Mammary epithelial cell (primary cell): ENCODE results near the genes ST6GALNAC6, PTGES2 and DNM1.

- CAGE, long polyA plus RNA, result no peak
- RRBS, result 2% methylated on average over 10 of the region's 60 CpGs
Measured at GRCh38 chr9:127770736-127771807, 7.4 kb downstream of the SH2D3C start.

DNA sequence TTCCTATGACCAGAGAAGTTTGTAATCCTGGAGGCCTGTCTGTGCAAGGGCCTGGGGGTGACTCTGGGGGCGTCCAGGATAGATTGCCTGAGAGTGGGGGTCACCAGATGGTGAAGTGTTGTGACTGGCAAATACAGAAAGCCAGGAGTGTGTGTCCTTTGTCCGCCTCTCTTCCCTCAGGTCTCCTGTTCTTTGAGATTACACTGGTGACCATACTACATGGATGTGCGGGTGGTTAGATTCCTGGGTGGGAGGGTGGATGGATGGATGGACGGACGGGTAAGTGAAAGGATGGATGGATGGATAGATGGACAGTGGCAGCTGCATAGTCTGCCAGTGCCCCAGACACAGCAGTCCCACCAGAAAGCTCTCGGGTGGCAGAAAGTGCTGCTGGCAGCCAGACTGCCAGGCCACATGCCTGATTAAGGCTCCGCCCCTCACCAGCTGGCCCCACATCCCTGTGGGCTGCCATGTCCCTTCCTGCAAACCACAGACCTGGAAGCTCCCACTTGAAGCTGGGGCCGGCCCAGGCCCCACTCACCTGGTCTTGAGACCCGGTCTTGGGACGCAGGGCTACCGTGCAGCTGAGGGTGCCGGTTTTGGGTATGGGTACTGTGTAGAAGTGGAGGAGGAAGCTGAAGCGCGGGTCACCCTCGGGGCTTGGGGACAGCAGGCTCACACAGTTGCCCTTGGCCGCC, 15.0 kb downstream of the FPGS start:
- CAGE, long polyA plus RNA, result no peak
- RRBS, result 81% methylated on average over 4 of the region's 16 CpGs

DNA sequence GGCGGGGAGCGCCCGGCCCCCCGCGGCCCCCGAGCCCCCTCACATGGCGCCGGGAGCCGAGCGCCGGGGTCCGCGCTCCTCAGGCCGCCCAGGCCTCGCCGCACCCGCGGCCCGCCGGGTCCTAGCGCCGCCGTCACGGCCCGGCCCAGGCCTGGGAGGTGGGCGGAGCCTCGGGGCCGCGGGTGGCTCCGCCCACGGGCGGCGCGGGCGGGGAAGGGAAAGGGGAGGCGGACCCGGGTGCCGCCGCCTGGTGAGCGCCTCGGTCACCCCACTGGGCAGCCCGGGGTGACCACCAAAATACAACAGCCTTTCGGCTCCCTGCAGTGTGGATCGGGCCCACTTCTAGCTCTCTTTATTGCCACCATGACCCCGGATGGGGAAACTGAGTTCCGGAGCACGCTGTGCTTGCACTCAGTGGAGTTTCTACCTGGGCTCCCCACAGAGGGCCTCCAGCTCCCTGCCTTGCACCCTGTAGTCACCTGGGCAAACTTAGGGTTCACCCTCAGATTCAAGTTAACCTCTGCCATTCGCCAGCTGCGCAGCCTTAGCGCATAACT, at the start of gene ST6GALNAC6:
ST6GALNAC6 (minus strand) TSS at position 97 of the 557 bp plus-strand sequence.
- CAGE, long polyA plus RNA, result no peak
- RRBS, result 3% methylated on average over 27 of the region's 50 CpGs

- CAGE, long polyA plus RNA, result no peak
- RRBS, result no CpG with 5 or more reads among the region's 12 CpGs
Measured at GRCh38 chr9:127917615-127918219, 876 bp upstream of the ST6GALNAC4 start.

DNA sequence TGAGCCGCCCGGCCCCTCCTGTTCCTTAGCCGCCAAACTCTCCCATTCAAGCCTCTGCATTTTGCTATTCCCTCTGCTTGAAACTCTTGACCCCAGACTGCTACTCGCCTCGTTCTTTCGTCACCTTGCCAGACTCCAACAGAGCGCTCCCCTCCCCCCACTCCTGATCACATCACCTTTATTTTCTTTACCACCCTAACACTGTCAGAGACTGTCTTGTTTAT, 760 bp upstream of the PIP5KL1 start:
- CAGE, long polyA plus RNA, result no peak
- RRBS, result no CpG with 5 or more reads among the region's 7 CpGs

DNA sequence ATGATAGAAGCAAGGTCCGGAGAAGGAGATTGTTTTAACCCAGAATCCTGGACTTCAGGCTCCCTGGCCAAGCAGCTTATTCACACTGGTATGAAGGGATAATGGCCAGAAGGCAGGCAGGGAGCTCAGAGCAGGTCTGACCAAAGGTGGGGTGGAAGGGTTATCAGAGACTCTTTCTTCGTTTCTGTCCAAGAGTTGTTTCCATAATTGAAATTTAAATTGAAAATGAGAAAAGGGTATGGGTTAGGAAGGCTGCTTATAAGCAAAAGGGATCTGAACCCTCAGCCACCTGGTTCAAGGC, 17.9 kb downstream of the EEIG1 start:
- CAGE, long polyA plus RNA, result no peak
- RRBS, result no CpG with 5 or more reads among the region's 2 CpGs

GRCh38 chr9:127965236-127966341, 15.2 kb downstream of the EEIG1 start:
- CAGE, long polyA plus RNA, result no peak
- RRBS, result no CpG with 5 or more reads among the region's 23 CpGs

DNA sequence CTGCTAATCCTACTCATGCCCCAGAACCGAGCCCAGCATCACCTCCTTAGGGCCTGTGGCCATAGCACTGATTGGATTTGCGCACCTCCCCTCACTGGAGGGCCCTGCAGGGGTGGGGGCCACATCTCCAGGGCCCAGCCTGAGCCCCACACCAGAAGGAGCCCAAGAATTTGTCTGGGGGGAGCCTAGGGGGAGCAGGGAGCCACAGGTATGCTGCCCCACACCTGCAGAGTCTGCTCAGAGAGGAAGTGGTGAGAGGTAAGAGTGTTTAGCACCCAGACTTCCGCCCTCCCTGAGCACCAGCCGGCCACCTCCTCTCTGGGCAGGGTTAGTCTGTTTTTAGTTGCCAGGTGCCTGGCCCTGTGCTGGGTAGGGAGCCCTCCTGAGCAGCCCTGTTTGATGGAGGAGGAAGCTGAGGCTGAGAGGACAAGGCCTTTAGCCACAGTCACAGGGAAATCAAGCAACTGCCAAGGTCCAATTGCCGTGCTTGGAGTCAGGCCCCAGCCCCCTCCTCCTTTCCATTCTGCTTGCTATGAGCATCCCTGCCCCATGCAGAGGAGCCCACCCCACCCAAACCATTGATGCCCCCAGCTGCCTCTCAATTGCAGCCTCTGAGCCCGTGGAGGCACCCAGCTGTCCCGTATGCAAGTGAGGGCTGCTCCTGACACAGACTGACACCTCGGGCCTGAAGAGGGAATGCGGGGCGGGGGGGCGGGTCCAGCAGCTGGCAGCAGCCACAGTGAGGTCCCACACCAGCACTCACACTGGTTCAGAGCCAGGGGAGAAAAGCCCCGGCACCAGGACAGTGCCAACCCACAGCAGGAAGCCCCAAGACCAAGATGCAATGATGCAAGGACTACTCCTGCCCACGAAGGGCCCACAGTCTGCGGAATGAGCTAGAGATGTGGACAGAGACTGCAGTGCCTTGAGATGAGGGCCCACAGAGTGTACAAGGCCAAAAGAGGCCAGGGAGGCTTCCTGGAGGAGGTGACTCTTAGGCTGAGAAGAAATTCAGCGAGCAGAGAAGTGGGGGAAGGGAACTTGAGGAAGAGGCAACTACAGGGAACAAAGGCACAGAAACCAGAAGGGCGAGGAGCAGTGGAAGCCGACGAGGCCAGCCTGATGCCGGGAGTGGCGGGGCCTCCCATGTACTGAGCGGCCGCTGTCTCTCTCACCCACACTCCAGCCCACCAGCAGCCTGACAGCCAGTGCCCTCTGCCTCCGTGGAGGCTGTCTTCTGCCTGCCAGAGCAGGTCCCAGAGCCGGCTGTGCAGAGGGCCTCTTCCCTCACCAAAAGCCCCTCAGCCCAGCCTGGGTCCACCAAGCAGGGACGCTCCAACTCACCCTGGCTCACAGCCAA, 9.5 kb downstream of the EEIG1 start:
- CAGE, long polyA plus RNA, result no peak
- RRBS, result no CpG with 5 or more reads among the region's 25 CpGs

GRCh38 chr9:127990759-127991640, 10.2 kb upstream of the EEIG1 start:
- CAGE, long polyA plus RNA, result no peak
- RRBS, result no CpG with 5 or more reads among the region's 11 CpGs

DNA sequence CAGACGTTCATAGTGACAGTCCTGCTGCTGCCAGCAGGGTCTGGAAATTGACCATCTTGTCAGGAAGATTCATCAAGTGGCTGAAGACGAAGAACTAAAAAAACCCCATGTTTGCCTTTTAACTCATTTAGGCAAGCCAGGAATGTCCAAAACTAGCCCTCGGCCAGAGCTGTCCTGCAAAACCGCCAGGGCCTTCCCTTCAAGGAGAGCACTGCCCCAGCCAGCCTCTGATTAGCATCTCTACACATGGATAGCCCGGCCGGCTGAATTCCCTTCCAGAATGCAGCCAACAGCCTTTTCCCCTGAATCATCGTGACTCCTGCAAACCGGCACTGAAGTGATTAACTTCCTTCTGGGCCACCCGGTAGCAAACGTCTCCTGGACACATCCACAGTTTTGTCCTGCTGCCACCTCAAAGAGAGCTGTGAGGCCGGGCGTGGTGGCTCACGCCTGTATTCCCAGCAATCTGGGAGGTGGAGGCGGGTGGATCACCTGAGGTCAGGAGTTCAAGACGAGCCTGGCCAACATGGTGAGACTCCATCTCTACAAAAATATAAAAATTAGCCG, 20.9 kb upstream of the EEIG1 start:
- CAGE, long polyA plus RNA, result no peak
- RRBS, result 10% methylated on average over 5 of the region's 16 CpGs

DNA sequence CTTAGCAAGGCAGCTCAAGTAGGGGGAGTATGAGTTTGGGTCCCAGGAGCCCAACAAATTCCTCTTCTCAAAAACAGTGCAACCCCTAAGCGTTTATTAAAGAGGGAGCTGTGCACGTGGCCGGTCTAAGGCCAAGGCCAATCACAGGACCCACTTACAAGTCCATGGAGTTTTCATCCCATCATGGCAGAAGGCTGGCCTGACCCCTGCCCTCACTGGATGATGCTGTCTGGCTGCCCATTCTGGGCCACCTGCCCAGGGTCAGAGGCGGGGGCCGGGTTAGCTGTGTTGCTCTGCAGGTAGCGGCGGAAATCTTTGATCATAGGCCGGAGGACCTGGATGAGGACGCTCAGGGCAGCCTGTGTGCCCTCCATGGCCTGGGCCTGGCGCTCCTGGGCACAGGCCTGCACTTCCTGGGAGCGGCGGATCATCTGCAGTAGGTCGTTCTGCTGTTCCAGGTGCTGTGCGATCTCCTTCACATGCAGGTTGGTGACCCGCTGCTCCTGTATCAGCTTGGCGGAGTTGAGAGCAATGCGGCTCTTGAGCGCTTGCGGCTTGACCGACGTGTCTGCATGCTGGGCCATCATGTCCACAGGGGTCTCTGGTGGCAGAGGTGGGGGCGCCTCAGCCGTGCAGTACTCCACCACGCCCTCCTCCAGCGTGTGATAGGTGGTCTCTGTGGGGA, 3.8 kb downstream of the NAIF1 start:
- CAGE, long polyA plus RNA, result no peak
- RRBS, result no CpG with 5 or more reads among the region's 25 CpGs

DNA sequence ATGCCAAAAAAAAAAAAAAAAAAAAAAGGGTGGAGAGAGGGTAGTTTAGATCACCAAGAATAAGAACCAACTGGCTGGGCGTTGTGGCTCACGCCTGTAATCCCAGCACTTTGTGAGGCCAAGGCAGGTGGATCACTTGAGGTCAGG, 11.2 kb downstream of the SLC25A25 start:
- CAGE, long polyA plus RNA, result no peak
- RRBS, result no CpG with 5 or more reads among the region's 2 CpGs

GRCh38 chr9:128100774-128101583, 26.6 kb downstream of the PTGES2 start:
- CAGE, long polyA plus RNA, result no peak
- RRBS, result no CpG with 5 or more reads among the region's 15 CpGs

DNA sequence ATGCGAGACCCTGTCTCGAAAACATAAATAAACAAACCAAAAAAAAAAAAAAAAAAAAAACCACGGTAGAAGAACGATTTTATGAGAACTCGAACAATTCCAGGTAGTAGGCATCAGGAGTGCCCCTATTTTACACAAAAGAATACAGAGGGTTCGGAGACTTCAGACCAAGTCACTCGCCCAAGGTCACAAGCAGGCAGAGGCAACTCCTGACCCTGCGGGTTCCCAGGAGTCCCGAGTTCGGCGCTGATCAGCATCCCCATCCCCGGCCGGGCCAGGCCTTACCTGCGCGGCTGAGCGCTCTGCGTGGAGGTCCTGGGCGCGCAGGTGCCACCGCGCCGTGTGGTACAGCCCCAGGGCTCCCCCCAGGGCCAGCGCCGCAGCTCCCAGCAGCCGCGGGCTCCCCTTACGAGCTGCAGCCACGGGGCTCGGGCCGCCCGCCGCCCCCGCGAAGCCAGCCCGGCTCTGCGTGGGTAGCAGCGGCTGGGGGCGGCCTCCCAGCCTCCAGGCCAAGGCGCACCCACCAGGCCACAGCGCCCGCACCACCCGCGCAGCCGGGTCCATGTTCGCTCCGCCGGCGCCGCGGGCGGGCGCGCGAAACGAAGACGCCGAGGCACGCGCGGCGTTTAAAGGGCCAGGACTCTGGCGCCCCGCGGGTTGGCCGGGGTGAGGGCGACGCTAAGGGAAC, at the start of gene PTGES2:
PTGES2 (minus strand) TSS at position 576 of the 688 bp plus-strand sequence.
- CAGE, long polyA plus RNA, result no peak
- RRBS, result 1% methylated on average over 26 of the region's 67 CpGs

- CAGE, long polyA plus RNA, result no peak
- RRBS, result 1% methylated on average over 35 of the region's 92 CpGs
Measured at GRCh38 chr9:128127842-128128750, 567 bp upstream of the PTGES2 start.

DNA sequence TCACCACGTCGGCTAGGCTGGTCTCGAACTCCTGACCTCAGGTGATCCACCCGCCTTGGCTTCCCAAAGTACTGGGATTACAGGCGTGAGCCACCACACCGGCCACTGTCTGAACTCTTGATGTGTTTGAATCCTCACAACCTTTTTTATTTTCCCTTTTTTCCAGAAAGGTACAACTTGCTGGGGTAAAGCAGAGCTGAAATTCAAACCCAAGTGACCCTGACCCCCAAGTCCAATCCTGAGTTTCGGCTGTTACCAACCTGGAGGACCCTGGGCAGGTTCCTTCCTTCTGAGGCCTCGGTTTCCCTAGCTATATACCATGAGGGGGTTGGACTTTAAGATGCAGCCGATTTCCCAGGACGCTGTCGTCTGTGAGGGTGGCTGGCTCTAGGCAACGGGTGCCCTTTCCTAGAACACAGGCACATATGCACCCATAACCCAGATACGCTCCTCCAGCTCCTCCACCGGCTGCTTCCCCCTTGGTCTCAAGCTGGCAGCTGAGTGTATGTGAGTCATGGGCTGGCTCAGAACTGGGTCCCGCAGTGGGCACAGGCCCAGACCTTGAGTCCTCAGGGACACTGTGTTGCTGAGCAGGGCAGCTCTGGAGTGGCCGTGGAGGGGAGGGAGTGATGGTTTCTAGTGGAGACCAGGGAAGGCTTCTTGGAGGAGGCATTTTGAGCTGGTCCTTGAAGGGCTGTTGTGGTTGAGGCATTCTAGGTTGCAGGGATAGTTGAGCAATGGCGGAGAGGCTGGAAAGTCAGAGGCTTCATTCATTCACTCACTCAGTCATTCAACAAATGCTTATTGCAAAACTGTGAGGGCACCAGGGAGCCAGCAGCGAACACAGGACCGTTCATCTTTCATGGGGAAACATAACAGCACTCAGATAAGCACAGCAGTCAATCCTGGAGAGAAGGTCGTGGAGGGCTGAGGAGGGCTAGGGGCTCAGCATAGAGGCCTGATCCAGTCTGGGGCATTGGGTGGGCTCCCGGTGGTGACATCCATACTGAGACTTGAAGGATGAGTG, 2.1 kb downstream of the BBLN start:
- CAGE, long polyA plus RNA, result no peak
- RRBS, result no CpG with 5 or more reads among the region's 21 CpGs

GRCh38 chr9:128202842-128204068, at the start of gene DNM1:
Gene DNM1 (plus strand): TSS chr9:128203379.
- CAGE, long polyA plus RNA, result no peak
- RRBS, result 1% methylated on average over 66 of the region's 107 CpGs

DNA sequence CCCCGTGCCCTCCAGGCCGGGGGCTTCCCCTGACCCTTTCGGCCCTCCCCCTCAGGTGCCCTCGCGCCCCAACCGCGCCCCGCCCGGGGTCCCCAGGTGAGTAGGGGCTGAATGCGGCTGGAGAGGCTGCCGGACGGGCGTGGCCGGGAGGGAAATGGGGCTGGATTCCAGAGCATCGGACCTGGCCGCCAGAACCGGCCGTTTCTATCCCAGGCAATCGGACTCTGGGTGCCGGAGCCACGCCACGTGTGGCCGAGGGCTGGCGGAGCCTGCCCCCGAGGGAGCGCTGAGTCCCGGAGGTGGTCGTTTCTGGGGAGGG, 25.0 kb downstream of the GOLGA2 start:
- CAGE, long polyA plus RNA, result no peak
- RRBS, result 3% methylated on average over 18 of the region's 28 CpGs

DNA sequence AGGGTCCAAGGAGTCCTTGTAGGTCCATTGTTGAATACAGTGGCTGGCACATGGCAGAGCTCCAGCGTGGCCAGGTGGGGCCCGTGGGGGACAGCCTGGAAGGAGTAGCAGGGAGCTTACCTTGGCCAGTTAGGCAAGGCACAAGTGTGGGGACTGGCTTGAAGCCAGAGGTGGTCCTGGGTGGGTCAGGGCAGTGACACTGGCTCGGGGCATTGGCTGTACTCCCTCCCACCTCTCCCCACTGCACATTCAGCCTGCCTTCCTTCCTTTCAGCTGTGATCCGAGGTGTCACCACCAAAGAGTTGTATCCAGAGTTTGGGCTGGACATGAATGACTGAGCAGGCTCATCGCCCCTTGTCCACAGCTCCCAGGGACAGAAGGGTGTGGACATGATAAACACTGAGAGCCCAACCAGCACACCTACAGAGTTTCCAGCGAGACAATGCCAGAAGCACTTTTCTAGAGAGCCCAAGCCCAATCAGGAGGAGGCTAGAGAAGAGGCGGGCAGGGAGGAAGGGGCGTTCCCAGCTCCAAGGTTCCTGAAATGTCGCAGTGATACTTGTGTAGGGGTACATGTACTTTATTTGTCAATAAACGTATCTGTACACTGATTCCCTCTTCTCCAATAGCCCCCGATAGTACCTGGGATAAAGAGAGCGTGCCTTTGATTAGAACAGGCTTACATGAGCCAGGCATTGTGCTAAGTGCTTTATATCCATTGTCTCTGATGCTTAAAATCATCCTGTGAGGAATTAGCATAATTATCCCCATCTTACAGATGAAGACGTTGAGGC, 12.5 kb downstream of the SWI5 start:
- CAGE, long polyA plus RNA, result no peak
- RRBS, result no CpG with 5 or more reads among the region's 13 CpGs

- CAGE, long polyA plus RNA, result no peak
- RRBS, result no CpG with 5 or more reads among the region's 14 CpGs
Measured at GRCh38 chr9:128341411-128341890, 1.1 kb downstream of the SLC27A4 start.